MCF 10A (cell line): ENCODE measurements around a stretch of chr17.

DNA sequence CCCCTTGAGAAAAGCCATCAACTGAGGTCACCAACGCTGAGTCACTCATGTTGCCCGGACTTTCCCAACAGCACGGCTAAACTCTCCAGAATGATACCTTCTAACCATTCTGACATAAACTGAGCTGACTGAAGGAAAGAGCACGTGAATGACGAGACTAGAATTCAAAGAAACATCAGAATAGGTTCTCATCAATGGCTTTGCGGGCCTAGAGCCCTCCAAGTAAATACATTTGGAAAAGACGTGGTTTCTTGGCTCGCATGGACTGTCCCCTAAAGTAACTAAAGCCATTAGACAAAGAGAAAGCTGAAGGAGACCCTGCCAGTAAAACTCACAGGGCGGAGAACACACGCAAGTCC, 146.2 kb upstream of the RCVRN start:
- PRO-cap, result no peak
- RRBS, result no CpG with 5 or more reads among the region's 10 CpGs

- PRO-cap, result no peak
- RRBS, result no CpG with 5 or more reads among the region's 16 CpGs
Observed at GRCh38 chr17:10116900-10118057, 81.1 kb downstream of the GAS7 start.

DNA sequence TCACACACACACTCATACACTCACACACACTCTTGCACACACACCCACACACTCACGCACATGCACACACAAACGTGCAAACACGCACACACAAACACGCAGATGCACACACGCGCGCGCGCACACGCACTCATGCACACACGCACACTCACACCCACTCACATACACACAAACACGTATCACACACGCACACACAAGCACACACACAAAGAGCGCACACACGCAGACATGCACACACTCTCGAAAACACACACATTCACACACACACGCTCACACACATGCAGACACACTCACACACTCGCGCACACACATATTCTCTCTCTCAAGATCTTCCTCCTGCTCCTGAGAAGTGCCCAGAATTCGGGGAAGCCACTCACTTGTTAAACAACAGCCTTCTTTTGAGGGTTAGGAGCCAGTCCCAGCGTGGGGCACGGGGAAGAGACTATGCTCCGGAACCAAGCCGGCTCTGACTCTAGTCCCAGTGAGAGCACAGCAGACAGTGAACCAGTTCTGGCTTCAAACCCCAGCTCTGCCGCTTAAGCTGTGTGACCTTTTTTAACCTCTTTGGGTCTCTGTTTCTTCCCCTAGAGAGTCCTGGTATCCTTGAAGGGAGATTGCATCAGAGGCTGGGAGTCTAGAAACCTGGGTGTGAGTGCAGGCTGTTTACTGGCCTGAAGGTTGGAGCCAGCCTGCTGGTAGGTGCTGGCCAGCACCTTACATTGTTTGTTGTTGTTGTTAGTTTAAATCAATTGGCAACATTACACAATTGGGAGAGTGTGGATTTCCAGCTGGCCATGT, 71.9 kb downstream of the GAS7 start:
- PRO-cap, result no peak
- RRBS, result no CpG with 5 or more reads among the region's 25 CpGs

- PRO-cap, result no peak
- RRBS, result no CpG with 5 or more reads among the region's 1 CpG
Observed at GRCh38 chr17:10579341-10579670, 29.8 kb upstream of the MYH2 start.

DNA sequence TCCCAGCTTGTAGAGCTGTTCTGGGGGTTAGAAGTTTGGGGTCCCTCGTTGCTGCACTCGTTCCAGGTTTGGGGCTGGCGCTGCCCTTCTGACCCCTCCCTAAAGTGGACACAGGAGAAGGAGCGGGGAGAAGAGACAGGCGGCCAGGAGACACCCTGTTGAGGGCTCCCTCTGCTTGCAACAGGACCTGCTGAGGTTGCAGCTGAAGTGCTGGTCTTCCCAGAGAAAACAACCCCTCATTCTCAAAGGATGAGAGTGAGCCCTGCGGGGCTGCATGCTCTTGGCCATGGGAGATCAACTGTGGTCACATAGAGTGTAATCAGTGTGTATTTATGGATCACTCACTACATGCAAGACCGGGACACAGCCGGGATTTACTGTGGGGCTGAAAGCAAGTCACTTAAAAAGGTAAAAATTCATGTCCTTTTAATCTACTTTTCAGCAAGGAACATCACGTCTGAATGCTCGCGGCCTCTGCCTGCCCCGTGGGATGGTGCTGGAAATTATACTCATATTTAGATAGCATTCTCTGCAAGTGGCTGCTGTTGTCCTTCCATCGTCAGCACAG, 34.1 kb downstream of the MYH3 start:
- PRO-cap, result no peak
- RRBS, result no CpG with 5 or more reads among the region's 13 CpGs

GRCh38 chr17:10733069-10733523, 3.3 kb upstream of the TMEM220 start:
- PRO-cap, result no peak
- RRBS, result no CpG with 5 or more reads among the region's 4 CpGs

GRCh38 chr17:10733542-10734175, 3.8 kb upstream of the TMEM220 start:
- PRO-cap, result no peak
- RRBS, result no CpG with 5 or more reads among the region's 5 CpGs

- PRO-cap, result no peak
- RRBS, result no CpG with 5 or more reads among the region's 5 CpGs
Observed at GRCh38 chr17:10738398-10739106, 8.7 kb upstream of the TMEM220 start.

GRCh38 chr17:10756684-10757403, 27.0 kb upstream of the TMEM220 start:
- PRO-cap, result no peak
- RRBS, result no CpG with 5 or more reads among the region's 9 CpGs

DNA sequence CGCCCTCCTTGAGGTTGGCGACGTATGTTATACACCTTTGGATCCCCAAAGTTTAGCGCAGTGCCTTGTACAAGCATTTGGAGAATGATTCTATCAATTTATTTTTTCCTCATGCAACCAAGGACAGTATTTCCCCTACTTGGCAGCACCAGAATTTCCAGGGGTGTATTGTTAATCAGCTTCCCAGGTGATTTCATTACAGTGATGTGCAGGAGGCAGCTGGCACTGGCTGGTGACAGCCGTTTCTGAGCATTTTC, 26.6 kb downstream of the TMEM238L start:
- PRO-cap, result no peak
- RRBS, result no CpG with 5 or more reads among the region's 5 CpGs

DNA sequence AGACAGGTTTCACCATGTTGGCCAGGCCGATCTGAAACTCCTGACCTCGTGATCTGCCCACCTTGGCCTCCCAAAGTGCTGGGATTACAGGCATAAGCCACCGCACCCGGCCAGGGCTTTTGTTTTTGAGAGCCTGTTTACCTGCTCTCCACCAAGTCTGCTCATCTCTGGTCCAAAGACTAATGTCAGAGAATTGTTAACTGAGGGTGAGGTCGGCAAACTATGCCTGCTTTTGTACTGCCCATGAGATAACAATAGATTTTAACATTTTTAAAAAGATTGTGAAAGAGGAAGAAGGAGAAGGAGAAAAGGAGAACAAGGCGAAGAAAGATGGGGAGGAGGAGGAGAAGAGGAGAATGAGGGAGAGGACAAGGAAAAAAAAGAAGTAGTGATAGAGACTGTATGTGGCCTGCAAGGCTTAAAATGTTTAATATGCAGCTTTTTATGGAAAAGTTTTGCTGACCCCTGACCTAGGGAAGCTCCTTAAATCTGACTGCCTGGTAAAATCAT, 25.9 kb downstream of the TMEM238L start:
- PRO-cap, result no peak
- RRBS, result no CpG with 5 or more reads among the region's 6 CpGs

DNA sequence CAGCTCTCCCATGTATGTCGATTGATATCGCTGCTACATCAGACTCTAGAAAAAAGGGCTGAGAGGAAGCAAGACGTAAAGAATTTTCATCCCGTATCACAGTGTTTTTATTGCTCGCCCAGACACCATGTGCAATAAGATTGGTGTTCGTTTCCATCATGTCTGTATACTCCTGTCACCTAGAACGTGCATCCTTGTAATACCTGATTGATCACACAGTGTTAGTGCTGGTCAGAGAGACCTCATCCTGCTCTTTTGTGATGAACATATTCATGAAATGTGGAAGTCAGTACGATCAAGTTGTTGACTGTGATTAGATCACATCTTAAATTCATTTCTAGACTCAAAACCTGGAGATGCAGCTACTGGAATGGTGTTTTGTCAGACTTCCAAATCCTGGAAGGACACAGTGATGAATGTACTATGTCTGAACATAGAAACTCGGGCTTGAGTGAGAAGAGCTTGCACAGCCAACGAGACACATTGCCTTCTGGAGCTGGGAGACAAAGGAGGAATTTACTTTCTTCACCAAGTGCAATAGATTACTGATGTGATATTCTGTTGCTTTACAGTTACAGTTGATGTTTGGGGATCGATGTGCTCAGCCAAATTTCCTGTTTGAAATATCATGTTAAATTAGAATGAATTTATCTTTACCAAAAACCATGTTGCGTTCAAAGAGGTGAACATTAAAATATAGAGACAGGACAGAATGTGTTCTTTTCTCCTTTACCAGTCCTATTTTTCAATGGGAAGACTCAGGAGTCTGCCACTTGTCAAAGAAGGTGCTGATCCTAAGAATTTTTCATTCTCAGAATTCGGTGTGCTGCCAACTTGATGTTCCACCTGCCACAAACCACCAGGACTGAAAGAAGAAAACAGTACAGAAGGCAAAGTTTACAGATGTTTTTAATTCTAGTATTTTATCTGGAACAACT, 120.8 kb downstream of the MAP2K4 start:
- PRO-cap, result no peak
- RRBS, result no CpG with 5 or more reads among the region's 13 CpGs

- PRO-cap, result no peak
- RRBS, result no CpG with 5 or more reads among the region's 6 CpGs
Observed at GRCh38 chr17:12744128-12744764, 45.1 kb upstream of the ARHGAP44 start.

GRCh38 chr17:12994584-12995324, 23.1 kb downstream of the ELAC2 start:
- PRO-cap, result no peak
- RRBS, result no CpG with 5 or more reads among the region's 15 CpGs

DNA sequence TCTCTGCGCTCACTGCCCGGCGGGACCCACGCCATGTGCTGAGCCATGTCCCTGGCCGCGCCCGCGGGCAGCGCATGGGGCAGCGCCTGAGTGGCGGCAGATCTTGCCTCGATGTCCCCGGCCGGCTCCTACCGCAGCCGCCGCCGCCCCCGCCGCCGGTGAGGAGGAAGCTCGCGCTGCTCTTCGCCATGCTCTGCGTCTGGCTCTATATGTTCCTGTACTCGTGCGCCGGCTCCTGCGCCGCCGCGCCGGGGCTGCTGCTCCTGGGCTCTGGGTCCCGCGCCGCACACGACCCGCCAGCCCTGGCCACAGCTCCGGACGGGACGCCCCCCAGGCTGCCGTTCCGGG, 538 bp downstream of the HS3ST3B1 start:
- PRO-cap, result no peak
- RRBS, result 3% methylated on average over 22 of the region's 43 CpGs

DNA sequence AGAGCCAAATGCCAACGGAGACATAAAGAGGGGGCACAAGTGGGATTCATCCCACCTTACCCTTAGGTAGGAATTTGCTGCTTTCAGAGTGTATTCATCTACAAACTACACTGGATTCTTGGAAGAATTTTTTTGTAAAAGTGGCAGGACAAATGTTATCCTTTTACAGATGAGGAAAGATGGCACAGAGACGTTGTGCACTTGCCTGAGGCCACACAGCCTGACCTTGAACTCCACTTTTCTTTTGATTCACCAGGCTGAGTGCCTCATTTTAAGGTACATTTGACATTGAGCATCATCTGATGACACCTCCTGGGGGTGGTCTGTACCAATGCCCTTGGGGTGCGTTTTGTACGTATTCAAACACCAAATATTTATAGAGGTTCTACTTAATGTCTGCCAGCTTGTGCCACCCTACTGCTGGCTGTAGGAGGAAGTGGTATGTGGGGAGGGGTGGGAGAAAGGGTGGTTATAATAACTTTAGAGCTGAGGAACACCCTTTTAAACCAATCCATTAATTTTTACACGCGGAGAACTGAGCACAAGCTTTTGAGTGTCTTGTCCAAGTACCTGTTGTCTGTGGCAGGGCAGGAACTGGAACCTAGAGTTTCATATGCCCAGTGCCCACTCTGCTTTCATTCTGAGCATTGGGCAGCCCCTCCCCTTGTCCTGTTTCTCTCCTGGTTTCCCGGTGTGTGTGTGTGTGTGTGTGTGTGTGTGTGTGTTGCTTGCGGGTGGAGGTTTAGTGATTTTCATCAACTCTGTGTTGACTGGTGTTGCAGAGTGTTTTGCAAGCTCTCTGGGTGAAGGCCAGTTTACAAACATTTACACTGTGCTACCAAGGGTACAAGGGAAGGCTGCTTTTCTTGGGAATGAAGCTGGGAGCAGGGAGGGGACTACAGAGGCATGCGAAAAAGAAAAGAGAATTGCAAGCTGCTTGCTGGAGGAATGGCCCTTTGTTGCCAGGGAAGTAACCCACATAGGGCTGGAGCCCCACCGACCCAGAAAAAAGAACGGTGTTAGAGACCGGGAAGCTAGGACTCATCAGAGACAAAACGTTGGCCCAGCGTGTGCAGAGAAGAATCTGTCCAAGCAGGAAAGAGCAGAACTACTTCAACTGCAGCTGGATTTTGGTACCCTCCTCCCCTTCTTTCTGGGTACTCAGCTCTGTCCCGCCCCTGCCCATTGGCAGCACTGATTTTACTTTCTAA, 29.4 kb downstream of the HS3ST3B1 start:
- PRO-cap, result no peak
- RRBS, result no CpG with 5 or more reads among the region's 15 CpGs

GRCh38 chr17:14705286-14705666, 404.4 kb downstream of the HS3ST3B1 start:
- PRO-cap, result unidirectional peak, minus-strand start at chr17:14705577
- RRBS, result no CpG with 5 or more reads among the region's 11 CpGs

- PRO-cap, result no peak
- RRBS, result 100% methylated on average over 1 of the region's 7 CpGs
Observed at GRCh38 chr17:15236189-15236938, 28.8 kb downstream of the PMP22 start.

DNA sequence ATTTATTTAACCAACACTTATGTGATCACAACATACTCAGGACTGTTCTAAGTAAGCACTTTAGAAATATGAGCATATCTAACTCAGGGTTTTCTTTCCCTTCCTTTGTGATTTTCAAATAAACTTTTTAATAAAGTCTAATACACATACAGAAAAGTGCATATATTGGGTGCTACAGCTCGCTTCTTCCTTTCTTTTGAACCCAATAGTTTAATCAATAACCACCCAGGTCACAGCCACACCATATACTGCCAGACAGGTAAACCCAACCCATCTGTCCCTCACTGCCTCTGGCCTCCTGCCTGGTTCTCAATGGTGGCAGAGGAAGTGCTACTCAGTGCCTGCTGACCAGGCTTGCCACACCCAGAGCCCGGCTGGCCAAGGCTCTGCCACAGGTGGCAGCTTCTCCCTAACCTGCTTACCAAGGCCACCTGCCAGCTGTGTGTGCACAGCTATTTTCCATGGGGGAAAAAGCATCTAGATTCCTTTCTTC, 669 bp downstream of the PMP22 start:
- PRO-cap, result no peak
- RRBS, result no CpG with 5 or more reads among the region's 2 CpGs

DNA sequence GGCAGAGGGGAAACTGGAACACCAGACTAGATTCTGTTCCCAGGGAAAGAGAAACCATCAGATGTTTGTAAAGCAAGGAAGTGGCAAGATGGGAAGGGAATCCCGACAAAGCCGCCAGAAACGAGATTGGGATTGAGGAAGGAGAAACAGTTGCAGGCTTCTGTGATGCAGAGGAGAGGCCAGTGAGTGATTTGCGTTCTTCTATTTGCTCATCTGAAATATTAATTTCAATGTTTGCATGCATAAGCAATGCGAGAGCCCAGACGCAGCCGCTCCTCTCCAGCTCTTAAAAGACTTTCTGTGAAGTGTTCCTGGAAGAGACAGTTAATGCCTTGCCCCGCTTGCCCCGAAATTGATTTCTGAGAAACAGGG, 62.8 kb downstream of the CDRT4 start:
- PRO-cap, result no peak
- RRBS, result no CpG with 5 or more reads among the region's 9 CpGs